ENCODE data around the genes INTS1 and TMEM184A.

- PRO-cap = bidirectional peak, plus-strand start at chr7:1504434, minus-strand start at chr7:1504389
These were observed at the start of gene INTS1 for GRCh38 chr7:1503782-1504812. Gene INTS1 (minus strand): TSS chr7:1504389.

GRCh38 chr7:1505626-1506107 is 1.5 kb upstream of the INTS1 start:
- PRO-cap = no peak

DNA sequence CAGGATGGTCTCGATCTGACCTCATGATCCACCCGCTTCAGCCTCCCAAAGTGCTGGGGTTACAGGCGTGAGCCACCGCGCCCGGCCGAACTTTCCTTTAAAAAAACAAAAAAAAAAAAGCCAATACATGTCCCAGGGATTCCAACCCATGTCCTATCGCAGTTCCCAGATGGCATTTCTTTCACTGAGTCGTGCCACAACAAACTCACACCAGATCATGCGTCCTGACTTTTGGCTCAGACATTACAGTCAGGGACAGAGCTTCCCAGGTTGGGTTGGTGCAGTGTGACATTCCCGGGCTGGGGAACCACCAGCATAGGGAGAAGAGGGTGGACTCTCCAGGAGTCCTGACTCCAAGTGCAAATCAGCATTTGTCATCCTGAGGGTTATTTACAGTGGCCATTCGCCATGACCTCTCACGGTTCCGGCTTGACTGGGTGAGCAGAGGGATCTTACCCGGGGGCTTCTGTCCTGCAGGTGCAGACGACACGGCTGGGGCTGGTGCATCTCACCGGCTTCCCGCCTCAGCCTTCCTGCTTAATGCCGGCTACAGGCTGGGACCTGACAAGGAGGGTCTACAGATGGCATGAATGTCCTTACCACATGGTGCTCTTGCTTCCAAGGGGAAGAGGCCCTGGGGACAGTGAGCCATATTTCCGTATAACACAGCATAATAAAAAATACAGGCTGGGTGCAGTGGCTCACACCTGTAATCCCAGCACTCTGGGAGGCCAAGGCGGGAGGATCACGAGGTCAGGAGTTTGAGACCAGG is 12.4 kb upstream of the INTS1 start:
- PRO-cap = no peak

DNA sequence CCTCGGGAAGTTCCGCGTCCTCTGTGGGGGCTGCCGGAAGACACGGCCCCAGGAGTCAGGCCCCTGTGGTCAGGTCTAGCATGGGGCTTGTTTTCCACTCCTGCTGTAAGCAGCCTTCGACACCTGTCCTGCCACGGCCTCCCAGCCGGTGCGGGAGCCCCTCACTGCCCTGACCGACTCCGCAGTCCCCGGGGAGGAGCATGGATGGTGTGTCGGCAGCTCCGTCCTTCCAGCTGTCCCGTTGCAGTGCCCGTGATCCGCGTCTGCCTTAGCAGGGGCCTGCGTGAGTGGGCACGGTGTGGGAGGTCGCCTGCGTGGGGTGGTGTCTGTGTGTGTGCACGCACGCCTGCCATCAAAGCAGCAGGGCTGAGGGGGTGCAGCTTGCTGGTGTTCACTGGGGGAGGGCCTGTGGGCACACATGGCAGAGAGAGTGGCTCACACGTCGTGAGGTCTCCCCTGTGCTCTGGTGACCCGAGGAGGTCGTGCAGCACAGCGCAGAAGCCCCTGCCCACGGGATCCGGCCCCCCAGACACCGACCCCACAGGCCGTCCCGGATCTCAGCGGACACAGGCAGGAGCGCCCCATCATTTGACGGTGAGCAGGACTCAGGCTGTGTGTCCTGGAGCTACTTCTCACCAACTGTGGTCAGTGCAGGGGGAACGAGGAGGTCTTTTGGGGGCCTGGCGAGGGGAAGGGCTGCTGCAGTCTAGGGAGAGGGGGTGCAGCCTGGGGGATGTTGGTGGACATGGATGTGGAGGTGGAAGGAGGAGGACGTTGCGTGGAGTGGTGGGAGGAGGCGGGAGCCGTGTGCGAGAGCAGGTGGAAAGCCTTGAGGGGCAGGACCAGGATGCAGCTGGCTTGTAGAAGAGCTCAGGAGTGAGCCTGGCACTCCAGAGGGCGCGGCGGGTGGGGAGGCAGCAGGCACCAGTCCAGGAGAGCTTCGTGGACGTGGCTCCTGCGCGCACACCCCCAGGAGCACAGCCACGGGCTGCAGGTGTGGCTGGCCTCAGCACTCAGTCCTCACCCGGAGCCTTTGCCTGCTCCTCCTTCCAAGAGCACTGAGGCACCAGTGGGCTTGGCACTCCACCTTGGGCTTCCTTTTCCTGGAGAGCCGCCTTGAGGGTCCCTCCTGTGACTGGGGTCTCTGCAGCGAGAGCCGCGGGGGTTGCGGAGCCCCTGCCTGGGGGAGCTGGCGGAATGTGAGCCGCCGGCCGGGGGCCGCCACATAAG is 10.6 kb downstream of the MAFK start:
- PRO-cap = no peak

DNA sequence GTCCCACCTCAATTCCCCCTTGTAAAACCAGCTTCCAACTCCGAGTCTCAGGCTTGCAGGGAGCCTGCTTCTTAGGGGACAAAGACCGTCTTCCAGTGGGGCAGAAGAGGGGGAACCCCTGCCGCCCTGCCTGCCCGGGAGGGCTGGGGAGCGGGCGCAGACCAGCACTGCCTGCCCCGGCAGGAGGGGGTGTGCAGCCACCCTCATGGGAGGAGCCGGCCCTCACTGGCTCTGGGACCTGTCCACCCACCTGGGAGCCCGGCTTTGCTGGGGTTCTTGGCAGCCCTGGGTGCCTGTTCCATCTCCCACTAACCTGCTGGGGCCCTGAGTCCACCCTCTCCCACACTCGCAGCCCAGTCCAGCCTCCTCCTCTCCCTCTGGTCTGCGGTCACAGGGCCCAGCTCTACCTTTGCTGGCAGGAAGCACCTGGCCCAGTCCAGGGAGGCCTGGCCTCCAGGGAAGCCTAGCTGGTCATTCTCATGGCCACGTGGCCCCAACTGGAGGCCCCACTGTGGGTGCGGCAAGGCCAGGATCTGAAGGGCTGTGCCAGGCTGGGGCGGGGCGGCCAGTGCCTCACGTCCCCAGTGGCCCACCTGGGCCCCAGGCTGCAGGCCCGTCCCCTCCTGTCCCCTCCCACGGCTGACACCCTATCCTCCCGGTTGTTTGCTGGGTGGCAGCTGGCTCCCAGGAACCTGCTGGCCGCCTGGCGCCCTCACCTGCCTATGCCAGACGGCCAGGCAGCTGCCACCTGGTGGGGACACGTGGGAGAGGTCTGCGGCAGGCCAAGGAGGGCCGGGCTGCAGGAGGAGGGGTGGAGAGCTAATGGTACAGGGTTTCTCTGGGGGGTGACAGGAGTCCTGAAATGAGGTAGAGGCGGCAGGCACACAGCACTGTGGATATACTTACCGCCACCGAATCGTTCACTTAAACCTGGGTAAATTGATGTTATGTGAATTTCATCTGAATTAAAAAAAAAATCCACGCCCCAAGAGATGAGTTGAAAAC is at the start of gene TMEM184A:
Gene TMEM184A, minus strand, starts transcription at position 499 of the 1,005 bp plus-strand sequence.
- PRO-cap = no peak

GRCh38 chr7:1560119-1561021 is 4.4 kb upstream of the TMEM184A start:
- PRO-cap = no peak

DNA sequence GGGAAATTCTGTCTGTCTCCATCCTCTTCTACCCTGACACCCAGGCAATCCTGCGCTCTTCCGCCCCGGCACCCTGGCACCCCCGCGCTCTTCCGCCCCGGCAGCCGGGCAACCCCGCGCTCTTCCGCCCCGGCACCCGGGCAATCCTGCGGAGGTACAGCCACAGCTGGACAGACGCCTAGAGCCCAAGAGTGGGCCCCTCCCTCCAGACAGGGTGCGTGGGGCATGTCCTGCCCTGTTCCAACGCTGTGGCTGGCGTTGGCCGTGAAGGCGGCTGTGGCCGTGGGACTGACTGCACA is 253.3 kb downstream of the ELFN1 start:
- PRO-cap = no peak

DNA sequence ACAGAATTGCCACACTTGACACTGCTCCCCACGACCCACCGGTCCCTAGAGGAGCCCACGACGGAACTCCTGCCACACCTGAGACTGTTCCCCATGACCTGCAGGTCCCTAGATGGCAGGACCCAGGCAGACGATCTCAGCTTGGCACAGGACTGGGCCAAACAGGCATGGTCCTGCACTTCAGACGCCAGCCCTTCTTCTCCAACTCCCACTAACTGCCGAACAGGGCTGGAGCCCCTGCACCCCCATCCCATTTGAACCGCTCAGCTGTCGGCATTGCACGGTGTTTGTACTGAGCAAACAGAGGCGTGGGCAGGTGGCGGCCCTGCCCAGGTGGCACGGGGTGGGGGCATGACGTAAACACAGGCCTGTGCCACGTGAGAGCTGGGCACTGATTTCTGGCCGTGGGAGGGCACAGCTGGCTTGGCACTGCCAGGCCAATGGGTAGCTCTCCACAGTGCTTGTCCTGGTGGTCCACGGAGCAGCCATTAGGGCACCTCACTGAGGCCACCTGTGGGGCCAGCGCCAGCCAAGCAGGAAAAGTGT is 258.4 kb downstream of the ELFN1 start:
- PRO-cap = no peak

DNA sequence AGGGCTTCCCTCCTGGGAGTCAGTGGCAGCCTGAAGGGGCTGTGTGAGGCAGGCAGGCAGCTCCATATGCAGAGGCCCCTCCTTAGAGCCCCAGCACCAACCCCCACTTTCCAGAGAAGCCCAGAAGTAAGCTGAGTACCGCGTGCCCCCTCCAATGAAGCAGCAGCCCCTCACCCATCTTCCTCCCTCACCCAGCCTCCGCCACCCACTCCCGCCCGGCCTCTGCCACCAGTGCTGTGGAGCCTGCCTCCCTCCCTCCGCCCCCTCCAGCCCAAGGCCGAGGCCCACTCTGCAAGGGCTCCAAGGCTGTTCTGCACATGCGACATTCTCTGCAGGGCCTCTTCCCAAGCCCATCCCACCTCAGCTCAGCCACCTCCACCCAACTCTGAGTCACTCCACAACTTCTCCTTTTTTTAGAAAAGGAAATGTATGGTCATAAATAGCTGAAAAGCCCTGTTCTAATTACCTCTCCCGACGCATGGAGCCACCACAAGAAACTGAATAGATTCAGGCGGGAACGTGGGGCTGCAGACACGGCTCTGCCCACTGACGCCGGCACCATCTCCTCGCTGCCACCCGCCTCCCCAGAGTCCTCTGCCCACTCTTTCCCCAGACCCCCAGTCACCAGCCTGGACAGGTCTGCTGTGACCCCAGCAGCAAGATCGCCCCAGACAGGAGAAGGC is 214.0 kb downstream of the MAD1L1 start:
- PRO-cap = no peak

- PRO-cap = no peak
These were observed 117.2 kb downstream of the MAD1L1 start for GRCh38 chr7:2115487-2115980.

- PRO-cap = no peak
These were observed 16.9 kb downstream of the MAD1L1 start for GRCh38 chr7:2215757-2216280.

DNA sequence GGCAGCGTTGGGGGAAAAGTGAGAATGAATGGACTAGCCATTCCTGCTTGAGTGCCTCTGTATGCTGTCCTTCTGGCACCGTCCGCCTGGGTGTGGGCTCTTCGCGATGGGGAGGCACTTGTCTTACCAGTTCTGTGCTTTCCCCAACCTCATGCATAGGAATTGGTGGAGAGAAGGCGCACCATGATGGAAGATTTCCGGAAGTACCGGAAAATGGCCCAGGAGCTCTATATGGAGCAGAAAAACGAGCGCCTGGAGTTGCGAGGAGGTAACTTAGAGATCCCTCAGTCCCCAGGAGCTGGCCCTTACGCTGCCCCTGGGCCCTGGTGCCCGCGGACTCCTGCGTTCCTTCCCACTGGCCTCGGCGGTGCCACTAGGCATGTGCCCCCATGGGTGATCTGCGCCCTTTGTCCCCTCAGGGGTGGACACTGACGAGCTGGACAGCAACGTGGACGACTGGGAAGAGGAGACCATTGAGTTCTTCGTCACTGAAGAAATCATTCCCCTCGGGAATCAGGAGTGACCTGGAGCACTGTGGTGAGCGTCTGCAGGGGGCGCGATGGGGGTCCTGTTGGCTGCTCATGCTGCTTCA is 24.3 kb upstream of the CHST12 start:
- PRO-cap = no peak

DNA sequence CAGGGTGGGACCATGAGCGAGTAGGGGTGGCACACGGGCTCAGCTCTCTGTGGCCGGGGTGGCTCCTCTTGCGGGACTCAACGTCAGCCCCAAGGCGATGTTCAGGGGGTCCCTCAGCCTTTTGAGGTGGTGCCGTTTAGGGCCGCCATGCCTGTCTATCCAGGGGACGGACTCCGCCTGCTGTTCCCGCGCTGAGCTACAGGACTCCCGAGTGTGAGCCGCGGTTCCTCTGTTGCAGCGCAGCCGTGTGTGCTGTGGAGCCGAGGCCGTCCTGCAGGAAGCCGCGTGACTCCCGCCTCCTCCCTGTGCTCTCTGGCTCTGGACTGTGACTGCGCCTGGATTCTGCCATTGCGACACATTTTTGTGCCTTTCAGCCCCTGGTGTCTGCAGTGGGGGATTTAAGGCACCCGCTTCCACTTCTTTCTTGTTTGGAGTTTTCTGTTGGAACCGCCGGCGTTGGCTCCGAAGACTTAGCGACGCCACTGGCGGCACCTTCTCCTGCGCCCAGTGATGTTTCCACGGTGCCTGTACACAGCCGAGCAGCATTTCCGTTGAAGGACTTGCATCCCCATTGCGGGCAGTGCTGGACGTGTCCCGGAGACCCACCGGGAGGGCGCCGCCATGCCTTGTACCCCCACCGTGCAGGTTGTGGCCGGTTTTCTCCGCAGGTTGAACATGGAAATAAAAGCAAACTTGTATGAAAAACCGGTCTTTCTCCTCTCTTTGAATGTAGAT is 23.2 kb upstream of the CHST12 start:
- PRO-cap = no peak

- PRO-cap = no peak
These were observed 29.1 kb downstream of the CHST12 start for GRCh38 chr7:2432536-2432978.

GRCh38 chr7:2511968-2512820 is 7.4 kb upstream of the LFNG start:
- PRO-cap = no peak

DNA sequence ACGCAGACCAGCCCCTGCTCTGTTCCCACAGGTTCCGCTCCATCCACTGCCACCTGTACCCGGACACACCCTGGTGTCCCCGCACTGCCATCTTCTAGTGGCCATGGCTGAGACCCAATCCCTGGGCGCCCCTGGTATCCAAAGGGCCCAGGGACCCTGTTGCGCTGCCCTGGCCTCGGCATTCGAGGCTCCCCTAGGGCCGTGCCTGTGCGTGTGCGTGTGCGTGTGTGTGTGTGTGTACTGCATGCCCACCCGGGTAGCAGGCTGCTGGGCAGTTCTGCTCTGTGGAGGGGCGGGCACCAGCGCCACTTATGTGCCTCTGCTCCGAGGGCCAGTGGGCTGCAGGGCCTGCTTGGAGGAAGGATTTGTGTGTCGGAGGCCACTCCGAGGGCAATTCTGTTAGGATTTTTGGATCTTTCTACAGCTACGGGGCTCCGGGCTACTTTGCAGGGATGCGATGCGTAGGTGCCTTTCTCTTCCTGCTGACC is 7.6 kb downstream of the LFNG start:
- PRO-cap = no peak

GRCh38 chr7:2540859-2541133 is 14.5 kb downstream of the BRAT1 start:
- PRO-cap = no peak

DNA sequence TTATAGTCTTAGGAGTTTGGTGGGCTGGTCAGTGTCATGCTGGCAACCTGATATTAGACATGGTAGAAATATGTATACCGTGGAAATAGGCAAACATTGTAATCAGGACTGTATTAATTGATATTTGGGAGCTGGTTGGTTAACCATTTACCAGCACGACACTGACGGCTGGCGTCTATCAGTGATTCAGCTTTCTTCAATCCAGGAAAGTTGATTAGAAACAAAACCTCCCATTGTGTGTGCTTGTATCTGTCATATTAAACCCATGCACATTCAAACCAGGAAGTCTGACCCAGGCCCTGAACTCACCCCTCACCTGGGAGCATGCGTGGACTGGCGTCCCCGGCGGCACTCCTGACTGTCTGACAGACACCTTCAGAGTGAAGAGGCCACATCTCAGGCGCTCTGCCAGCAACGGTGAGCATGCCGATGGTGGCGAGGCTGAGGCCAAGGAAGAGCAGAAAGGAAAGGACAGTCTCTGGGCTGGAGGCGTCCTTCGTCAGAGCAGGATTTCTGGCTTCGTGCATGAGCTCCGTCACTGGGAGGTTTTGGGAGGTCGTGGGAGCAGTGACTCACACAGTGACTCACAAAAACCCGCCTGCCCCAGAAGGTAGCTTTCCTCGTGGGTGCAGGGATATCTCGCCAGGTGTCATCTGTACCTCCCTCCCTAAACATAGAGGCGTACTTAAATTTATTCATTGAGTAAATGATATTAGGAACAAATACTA is 13.3 kb downstream of the IQCE start:
- PRO-cap = no peak

DNA sequence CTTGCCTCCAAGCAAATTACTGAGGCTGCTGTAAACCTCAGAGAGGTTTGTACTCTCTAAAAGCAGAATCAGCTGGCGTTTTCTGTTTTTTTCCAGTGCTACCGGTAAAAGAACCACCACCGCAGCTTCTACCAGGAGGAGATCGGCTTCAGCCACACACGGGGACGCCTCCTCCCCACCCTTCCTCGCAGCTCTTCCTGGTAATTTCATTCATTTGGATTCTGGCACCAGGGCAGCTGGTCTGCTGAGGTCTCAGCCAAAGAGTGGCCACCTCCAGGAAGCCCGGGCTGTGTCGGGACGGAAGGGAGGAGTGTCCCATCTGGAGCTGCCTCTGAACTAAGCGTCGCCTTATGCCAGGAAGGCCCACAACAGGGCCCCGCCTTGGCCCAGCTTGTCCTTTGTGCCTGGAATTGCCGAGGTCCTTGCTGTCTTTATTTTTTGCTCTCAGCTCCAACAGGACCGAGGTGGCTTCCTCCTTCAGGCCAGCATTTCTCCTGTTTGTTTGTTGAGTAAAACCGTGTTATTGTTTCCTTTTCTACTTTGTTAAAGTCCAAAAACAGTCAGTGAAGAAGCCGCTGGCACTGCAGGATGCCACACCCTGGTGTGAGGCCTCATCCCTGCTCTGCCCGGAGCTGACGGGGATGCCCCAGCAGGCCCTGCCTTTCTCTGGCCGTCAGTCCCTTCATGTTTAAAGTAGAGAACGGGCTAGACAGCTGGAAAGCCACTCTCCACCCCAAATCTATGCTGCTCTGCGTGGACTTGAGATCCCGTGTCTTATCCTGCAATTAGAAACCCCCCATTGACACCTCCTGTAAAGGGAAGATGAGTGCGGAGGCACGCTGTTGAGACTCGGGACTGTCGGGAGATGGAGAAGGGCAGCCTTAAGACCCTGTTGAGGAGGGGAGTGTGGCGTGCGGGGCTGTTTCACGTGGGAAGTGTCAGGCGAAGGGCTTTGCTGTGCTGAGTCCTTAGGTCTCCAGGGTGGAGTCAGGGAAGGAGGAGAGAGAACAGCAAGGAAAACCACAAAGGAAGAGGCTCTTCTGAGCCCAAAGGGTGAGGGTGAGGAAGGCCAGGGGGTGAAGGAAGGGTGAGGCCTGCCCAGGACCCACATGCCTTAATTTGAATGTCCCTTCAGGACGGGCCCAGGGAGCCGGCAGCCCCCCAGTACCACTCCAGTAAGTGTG is 24.4 kb upstream of the TTYH3 start:
- PRO-cap = no peak

- PRO-cap = no peak
These were observed 23.3 kb upstream of the TTYH3 start for GRCh38 chr7:2608504-2608917.

Data from mesothelial cell of epicardium (in vitro differentiated cells).